M059J (cell line): ENCODE results near the gene ENO1.

DNA sequence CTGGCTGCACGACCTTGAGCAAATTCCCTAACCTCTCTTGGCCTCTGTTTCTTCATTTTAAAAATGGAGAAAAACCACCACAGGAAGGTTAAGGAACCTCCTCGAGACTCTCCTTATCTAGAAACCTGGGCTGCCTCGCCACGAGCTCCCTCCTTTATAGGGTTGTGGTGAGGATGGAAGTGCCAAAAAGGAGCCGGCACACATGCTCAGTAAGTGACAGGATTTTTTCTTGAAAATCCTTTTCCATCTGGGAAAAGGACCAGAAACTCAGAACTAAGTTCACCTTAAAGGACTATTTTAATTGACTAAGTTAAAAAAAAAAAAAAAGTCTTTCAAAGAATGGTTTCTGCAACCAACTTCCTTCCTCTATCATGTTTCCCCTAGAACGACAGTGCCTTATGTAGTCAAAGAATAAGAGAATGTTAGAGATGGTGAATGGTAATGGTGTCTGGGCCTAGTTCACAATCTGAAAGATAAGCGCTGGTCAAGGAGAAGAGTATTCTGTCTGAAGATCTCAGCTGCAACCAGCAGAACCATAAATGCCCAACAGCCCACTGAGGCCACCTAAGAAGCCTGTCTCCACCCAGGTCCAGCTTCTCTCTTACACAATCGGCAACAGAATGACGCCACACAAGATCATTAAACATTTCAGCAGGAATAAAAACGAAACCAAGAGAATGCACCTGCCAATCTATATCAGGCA lies 64.9 kb downstream of the SLC45A1 start:
- RAMPAGE, long total RNA = no peak

DNA sequence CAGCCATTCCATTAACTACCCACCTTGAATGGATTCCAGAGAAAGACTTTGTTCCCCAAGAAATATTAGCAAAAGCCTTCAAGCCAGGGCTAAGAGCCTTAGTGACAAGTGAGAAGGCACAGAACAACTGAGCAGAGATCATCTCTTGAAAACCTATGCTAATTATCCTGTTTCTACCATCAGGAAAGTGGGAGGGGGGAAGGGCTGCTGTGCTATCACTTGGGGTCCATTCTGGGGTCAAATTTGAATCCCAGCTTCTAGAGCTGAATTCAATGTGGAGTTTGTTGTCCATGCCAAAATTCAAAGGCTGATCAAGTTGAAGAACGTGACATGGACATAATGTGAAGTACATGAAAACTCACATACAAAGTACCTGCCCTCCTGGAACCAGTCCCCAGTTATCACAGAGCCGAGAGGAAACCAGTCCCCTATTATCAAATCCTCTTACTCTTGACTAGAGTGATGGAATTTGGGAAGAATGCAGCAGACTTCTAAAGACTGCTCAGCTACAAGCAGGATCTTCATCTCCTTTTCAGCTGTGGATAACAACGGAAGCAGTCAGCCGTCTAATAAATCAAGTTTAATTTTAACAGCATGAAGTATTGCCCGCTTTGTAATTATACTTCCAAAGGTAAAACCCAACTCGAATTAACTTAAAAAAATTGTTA lies 78.2 kb downstream of the SLC45A1 start:
- RAMPAGE, long total RNA = no peak

- RAMPAGE, long total RNA = no peak
These were observed 100.3 kb downstream of the SLC45A1 start for GRCh38 chr1:8418060-8418770.

- RAMPAGE, long total RNA = no peak
These were observed 134.1 kb downstream of the SLC45A1 start for GRCh38 chr1:8452042-8452480.

DNA sequence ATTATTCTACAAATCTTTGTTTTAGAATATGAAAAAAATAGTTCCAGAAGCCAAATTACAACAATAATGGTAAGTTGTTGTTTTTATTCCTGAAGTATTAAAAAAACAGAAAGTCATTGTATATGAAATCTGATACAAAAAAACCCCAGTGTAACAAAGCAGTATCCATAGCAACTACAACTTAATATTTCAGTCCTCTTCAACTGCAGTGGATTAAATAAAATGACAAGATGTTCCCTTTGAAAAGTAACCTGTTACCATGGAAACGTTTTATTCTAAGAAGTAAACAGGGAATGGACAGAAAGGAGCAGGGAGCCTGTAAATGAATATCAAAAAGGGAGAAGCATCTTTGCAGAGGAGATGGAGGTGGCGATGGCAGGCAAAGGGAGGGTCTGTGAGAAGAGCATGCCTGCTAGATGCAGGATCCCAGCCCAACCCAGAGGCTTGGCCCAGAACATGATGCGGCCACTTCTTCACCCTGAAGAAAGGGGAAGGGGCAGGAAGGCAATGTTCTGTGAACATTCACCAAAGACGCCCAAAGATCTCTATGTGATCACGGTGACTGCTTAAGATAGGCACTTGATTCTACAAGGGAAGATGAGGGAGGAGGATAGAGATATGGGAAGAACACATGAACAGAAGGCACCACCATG lies 199.8 kb downstream of the SLC45A1 start:
- RAMPAGE, long total RNA = no peak

DNA sequence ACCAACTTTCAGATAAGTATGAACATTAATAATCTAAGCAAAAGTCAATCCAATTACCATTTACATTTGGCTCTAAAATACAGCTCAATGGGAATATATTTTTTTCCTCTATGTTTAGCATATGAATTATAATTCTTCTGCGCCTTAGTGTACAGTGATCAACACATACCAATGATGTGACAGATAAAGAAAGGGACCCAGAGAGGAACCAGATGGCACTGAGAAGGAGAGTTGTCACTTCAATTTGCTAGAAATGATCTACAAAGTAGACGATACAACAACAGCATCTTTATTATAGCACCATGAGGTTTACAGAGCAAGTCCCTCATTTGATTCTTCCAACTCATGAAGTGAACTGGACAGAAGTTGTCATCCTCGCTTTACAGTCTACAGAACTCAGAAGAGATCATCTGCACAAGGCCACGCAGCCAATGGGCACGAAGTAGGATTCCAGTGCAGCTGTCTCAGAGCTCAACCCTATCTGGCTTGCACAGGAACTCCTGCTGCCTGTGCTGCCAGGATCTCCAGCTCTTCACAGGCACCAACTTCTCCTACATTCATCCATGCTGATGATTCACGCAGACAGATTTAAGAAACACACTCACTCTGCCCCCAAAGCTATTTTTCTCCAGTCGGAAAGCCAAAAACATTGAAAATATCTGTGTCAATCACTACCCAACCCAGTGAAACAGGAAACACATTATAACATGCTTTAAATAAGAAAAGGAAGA lies 157.2 kb downstream of the RERE start:
- RAMPAGE, long total RNA = no peak

DNA sequence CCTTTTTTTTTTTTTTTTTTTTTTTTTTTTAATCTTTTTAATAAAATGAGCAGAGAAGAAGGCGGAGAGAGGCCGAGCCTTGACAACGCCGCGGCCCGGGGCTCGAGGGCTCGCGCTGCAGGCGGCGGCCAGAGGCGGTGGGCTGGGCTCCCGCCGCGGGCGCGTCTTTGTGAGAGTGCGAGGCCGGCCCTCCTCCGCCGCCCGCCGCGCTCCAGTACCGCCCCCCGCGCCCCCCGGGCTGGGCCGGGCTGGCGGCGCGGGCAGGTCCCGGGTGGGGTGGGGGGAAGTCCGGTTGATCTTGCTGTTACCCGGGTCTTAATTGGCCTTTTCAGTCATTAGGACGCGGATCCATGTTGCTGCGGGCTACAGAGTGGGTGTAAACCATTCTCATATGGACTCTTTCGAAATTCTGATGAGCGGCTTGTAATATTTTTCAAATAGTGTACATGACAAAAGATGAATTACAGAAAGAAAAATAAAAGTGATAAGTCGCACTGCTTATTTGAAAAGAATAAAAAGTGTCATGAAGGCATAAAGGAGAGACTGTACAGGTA lies 462 bp upstream of the RERE start:
- RAMPAGE, long total RNA = no peak

GRCh38 chr1:8822438-8823230 lies 5.2 kb upstream of the RERE start:
- RAMPAGE, long total RNA = no peak

DNA sequence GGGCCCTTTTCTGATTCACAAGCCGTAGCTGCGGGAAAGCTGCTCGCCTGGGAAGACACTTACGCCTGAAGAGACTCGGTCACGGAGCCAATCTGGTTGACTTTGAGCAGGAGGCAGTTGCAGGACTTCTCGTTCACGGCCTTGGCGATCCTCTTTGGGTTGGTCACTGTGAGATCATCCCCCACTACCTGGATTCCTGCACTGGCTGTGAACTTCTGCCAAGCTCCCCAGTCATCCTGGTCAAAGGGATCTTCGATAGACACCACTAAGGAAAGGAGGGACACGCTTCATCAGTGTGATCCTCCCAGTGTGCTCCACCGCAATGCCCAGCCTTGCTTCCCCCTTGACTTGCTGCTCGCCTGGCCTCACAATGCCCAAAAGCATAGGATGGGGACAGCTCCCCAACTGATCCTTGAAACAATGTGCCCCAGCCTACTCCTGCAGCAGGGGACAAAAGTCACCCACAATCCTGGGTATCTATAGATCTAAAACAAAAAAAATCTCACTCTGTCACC lies 14.6 kb downstream of the ENO1 start:
- RAMPAGE, long total RNA = no peak

- RAMPAGE, long total RNA = no peak
These were observed 6.6 kb downstream of the ENO1 start for GRCh38 chr1:8871587-8872599.

DNA sequence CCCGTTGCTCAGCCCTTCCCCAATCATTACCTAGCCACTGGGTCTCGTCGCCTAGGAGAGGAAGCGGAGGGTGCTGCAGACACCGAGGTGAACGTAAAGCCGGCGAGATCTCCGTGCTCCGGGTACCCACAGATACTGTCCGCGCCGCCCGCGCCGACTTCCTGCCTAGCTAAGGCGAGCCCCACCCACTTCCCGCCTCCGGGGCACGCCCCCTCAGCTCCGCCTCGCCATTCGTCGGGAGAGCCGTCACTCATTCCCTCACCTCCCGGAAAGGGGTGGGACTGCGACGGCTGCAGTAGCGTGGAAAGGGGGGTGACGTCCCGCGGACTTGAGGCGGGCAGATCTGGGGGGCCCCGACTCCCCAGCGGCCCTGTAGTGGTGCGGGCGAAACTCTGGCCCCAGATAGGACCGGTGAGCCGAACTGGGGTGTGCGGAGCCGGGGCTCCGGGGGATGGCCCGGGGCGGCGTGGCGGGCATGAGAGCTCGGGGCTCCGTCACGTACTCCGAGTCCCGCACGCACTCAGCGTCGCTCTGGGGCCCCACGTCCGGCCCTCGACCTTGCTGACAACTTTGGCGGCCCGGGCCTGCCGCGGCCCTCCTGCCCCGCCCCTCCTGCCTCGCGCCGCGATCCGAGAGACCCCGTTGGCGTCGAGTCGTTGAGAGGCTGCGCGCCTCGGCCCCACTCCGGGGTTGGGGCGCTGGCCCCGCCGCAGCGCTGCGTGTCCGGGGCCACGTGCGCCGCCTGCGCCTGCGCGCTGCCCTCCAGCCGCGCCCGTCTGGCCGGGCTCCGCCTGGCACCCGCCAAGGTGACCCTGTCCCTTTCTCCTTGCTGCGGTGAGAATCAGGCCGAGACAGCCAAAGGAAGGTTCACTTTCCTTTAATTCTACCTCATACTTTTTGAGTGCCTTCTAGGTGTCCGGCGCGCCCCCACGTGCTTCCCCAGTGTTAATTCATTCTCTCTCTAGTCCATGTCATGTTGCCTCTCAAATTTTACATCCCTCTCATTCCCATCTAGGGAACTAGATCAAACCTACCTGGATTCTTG lies at the start of gene ENO1:
TSS of gene ENO1 (minus strand) at position 137 of the 1,045 bp plus-strand sequence.
- RAMPAGE, long total RNA = start-site peak on the minus strand centred at position 120 of the sequence, 54 bp wide, 4,484 and 2,096 reads in 2 replicates

DNA sequence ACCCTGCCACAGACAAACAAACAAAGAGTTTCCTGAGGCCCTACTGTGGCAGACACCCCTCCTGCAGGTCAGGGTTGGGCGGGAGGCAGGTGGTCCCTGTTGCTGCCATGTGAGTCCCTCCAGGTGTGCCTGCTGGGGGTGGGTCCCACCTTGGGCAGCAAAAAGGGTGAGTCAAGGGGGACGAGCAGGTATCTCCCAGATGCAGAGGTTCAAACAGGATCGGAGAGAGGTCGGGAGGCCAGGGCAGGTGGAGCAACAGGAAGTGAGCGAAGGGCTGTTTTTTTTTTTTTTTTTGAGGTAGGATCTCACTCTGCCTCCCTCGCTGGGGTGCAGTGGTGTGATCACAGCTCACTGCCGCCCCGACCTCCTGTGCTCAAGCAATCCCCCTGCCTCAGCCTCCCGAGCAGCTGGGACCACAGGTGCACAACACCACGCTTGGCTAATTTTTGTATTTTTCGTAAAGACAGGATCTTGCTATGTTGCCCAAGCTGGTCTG lies 39.4 kb downstream of the SLC2A7 start:
- RAMPAGE, long total RNA = no peak

- RAMPAGE, long total RNA = no peak
These were observed 2.2 kb upstream of the SLC2A5 start for GRCh38 chr1:9071545-9072054.

GRCh38 chr1:9084695-9085406 lies 15.4 kb upstream of the SLC2A5 start:
- RAMPAGE, long total RNA = no peak

- RAMPAGE, long total RNA = no peak
These were observed 22.0 kb upstream of the GPR157 start for GRCh38 chr1:9150750-9151399.

DNA sequence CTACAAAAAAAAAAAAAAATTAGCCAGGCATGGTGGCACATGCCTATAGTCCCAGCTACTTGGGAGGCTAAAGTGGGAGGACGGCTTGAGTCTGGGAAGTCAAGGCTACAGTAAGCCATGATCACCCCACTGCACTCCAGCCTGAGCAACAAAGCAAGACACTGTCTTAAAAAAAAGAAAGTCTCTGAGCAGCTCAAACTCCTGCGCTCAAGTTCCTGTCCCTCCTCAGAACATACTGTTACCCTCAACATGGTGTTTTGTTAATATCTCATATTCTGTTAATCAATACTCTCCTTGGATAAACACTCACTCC lies 43.0 kb upstream of the GPR157 start:
- RAMPAGE, long total RNA = no peak

DNA sequence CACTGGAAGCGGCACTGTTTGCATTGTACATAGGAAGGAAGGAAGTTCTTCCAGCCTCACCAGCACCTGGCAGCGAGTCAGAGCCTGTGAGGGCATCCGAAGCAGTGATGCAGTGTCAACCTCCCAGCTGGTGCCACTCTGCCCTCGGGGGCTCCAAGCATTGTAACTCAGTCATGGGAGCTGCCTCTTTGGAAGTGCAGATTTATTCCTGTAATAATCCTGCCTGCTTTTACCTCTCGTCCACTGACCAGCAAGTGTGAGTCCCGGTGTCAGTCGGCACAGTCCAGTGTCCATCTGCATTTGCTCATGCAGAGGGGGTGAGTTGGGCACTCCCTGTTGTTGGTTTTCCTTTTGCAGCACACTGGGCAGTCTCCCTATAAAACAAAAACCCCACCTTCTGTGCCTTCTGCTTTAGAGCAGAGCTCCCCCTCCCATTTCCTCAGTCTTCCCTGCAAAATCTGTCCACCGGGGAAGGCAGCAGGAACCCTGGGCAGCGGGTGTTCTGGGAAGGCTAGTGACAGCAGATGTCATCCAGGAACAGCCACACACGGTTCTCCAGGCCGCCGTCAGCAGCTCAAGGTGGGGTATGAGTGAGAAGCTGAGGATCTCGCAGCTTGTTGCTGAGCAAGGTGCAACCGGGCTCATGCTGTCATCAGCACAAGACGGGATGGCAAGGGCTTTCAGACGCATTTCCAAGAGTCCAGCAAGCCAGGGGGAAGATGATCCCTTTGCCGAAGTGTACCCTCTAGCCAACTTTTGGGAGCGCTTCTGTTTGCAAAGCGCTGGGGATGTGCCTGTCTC lies 23.2 kb upstream of the SPSB1 start:
- RAMPAGE, long total RNA = no peak

DNA sequence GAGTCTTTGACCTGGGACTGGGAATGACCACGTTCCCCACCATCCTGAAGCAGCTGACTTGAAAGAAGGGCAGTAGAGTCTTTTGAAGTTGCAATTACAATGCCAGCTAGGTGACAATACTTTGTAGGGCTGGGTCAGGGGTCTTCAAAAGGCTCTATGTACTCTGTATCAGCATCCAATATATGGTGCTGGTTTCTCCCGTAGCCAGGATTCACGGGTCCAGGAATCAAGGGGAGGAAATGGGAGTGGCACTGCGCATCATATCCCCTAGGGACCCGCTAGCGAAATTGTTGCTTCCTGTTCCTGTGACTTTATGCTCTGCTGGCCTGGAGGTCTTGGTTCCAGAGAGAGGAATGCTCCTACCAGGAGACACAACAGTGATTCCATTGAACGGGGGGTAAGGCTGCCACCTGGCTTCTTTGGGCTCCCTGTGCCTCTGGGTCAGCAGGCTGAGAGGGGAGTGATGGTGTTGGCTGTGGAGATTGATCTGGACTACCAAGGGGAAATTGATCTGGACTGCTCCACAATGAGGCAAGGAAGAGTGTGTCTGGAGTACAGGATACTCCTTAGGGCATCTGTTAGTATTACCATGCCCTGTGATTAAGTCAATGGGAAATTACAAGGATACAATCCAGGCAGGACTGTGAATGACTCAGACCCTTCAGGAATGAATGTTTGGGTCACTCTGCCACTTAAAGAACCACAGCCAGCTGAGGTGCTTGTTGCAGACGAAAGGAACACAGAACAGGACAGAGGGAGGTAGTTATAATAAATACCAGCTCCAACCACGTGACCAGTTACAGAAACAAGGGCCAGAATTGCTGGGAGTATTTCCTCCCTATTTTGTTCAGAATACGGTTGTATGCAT lies 10.2 kb downstream of the SPSB1 start:
- RAMPAGE, long total RNA = no peak

DNA sequence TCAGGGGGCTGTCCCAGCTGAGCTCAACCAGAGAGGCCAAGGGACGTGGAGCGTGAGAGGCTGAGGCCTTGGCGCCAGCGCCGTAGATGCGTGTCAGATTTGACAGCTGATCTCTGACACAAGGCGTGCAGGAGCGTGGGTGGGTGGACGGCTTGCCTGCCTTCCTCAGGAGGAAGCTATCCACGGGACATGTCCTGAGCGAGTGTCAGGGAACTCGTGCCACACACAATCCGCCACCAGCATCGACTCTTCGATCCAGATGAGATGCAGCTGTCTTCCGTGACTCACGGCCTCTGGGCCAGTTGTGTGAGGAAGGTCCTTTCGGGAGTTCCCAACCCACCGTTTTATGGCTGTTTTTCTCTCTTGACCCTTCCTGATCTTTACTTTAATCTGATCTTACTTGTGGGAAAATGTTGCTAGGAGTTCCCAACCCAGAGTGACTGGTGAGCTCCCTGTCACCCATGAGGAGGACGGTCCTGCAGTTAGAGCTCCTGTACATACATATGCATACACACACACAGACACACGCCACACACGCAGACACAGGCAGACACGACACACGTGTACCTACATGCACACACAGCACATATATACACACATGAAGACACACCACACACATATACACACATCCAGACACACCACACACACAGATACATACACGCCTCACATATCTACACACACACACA lies 56.9 kb downstream of the SPSB1 start:
- RAMPAGE, long total RNA = no peak

GRCh38 chr1:9442239-9443153 lies 96.8 kb upstream of the SLC25A33 start:
- RAMPAGE, long total RNA = no peak